HT-29 (cell line): Measurements from ENCODE around the genes KREMEN1, RHBDD3 and RASL10A.

GRCh38 chr22:28075138-28075548 lies 156.1 kb upstream of the PITPNB start:
- RAMPAGE, long total RNA: no peak

- RAMPAGE, long total RNA: no peak
Observed at GRCh38 chr22:28760027-28760917, 12.2 kb upstream of the CCDC117 start.

- RAMPAGE, long total RNA: no peak
Observed at GRCh38 chr22:29022016-29022708, 39.5 kb downstream of the C22orf31 start.

GRCh38 chr22:29072393-29073512 lies at the start of gene KREMEN1:
Gene KREMEN1 (plus strand): TSS chr22:29073035.
- RAMPAGE, long total RNA: no peak

DNA sequence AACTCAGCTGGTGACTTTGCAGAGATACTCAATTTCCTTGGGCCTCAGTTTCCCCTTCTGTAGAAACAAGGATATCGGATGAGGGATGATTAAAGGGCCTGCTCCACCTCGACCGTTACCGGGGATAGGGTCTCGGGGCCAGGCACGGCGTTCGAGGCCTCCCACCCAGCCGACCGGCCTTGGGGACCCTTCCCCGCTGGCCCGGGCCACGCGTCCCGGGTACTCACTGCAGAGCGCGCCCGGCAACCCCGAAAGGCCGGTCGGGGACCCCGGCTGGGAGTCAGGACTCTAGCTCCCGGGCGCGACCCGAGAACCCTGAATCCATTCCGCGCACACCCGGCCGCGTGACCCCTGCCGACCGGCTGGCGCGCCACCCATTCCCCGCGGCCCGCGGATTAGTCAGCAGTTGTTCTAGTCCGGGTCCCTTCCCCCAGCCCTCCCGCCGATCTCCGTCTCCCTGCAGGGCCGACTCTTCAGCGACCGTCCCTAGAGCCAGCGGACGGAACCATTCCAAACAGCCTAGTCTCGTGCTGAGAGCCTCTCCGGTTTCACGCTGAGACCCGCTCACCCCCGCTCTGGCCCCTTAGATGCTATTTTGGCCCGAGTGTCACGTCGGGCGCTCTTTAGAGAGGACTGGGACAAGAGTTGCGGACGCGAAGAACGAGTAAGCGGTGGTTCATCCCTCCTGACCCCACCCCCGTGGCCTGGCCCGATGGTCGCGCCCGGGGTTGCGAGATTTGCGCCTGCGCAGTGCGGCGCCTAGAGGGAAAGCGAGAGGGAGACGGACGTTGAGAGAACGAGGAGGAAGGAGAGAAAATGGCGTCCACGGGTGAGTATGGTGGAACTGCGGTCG lies at the start of gene RHBDD3:
Gene RHBDD3 (minus strand): TSS at position 461 of the 853 bp plus-strand sequence.
- RAMPAGE, long total RNA: start-site peak on the plus strand centred at position 775 of the sequence, 72 bp wide, 2,396 and 4,027 reads in 2 replicates

GRCh38 chr22:29269306-29270199 lies 1.5 kb downstream of the EWSR1 start:
- RAMPAGE, long total RNA: no peak

GRCh38 chr22:29315208-29316080 lies at the start of gene RASL10A:
Gene RASL10A (minus strand): TSS chr22:29315697.
- RAMPAGE, long total RNA: no peak

DNA sequence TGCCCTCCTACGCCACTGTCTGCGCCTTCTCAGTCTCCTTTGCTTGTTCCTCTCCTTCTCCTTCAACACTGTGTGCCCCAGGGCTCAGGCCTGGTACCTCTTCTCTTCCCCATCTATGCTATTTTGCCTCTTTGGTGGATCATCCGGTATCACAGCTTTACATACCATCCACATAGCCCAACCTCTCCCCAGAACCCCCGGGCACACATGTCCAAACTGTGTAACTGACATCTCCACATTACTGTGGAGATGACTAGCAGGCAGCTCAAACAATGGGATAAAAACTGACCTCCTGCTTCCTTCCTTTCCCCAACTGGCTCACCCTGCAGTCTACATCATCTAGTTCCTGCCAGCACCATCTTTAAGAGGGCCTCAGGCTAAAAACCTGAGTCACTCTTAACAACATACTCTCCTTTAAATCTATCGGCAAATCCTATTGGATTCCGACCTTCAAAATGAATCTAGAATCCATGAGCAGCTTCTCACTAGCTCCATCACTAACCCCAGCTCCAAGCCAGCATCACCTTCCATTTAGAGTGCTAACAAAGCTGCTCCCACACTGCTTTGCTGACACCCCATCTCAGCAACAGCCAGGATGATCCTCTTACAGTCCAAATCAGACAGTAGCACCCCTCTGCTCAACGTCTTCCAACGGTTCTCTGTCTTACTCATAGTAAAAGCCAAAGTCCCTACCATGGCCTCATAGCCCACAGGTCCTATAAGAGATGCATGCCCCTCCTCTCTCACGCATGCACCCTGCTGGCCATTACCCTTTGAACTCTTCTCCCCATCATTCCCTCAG lies 8.0 kb downstream of the AP1B1 start:
- RAMPAGE, long total RNA: no peak

DNA sequence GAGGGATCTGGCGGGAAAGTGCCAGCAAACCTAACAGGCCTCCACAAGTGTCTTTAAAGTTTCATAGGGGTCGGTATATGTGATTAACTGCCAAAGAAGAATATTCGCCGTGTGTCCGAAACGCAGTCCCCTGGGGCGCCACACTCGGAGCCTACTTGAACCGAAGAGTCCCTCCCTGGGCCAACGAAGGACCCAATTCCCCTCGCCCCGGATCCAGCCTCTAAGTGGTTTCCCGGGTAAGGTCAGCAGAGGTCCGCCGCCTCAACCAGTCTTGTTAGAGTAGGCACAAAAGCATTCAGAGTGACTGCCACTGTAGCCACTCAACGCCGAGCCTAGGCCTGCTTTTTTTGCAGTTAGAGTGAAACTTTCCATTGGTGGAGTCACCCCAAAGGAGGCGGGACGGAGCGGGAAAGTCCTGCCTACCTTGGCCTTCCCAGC lies 401 bp upstream of the NF2 start:
- RAMPAGE, long total RNA: no peak

DNA sequence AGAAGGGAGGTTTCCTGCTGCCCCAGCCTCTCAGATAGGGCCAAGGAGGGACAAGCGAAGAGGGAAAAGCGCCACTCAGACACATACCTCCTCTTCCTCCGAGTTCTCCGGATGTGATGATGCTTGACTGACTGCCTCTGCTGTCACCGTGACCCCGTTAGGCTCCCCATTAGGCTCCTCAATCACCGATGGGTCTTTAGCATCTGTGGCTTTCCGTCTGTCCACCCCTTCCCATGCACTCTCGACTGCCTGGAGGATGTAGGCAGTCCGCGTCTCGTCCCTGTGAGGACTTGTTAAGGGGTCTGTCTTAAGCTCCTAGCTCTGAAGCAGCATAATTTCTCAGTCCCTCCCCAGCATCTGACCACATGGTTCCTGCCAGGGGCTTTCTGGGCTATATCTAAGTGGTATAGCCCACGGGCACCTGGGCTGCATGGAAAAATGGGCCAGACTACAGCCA lies 33.5 kb downstream of the ASCC2 start:
- RAMPAGE, long total RNA: no peak

DNA sequence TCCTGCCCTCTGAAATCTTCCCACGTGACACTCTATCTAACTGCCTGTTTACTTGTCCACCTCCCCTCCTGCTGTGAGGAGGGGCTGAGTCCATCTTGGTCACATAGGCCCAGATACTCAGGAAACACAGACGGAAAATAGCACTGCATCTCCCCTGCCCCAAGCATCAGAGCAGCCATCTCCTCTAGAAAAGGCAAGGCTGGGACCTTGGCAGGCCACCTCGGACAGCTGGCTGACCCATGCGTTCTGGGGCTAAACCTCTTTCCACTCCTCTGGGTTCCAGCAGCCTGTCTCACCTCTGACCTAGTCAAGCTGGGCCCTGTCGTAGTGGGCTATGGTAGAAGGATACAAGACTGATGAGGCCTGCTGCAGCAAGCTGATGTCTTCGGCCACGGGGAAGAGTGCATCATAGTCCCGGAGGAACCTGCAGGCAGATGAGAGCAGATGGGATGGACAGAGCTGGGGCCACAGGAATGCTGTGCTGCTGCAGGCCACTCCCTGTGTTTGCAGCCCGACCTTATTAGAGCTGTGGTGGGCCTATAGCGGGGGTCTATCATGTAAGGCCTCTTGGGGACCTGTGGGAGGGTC lies 32.1 kb downstream of the ASCC2 start:
- RAMPAGE, long total RNA: no peak

GRCh38 chr22:29824725-29825245 lies 13.3 kb downstream of the ASCC2 start:
- RAMPAGE, long total RNA: no peak

DNA sequence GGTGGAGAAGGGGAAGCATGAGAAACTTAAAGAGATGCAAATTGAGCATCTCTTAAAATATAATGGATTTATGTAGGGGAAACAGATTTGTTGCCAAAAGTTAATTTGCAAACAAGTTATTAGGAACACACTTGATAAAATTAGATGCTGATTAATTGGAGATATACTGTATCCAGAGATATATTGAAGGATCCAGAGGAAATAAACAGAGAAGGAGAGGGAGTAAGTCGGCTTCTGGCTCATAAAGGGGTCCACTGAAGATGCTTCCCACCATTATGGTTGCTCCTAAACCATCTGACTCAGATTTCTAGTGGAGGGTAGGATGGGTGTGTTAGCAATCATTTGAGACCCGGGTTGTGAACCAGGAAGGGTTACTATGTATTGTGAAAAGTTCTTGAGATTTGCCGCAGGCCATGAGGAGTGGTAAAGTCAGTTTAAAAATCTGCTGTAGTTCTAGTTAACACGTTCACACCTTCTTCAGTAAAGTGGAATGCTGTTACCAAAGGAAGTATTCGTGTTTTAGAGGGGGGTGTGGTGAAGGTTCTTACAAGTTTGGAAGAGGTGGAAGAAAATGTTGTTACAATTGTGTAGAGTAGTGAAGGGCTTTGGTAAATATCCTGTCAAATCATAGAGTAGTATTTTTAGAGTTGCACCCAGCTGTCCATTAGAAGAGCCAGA lies 2.5 kb downstream of the MTMR3 start:
- RAMPAGE, long total RNA: no peak

DNA sequence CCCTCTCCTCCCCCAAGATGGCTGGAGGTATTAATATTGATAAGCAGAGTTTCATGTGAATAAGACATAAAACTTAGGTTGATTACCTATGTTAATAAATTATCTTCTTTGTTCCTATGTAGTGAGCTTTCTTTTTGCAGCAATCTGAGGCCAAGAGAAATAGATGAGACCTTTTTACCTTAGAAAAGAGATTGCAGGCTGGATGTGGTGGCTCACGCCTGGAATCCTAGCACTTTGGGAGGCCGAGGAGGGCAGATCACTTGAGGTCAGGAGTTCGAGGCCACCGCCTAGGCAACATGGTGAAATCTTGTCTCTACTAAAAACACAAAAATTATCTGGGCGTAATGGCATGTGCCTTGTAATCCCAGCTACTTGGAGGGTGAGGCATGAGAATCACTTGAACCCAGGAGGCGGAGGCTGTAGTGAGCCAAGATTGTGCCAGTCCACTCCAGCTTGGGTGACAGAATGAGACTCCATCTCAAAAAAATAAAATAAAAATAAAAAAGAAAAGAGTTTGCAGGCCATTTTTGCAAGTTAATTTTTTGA lies 19.8 kb downstream of the MTMR3 start:
- RAMPAGE, long total RNA: no peak

DNA sequence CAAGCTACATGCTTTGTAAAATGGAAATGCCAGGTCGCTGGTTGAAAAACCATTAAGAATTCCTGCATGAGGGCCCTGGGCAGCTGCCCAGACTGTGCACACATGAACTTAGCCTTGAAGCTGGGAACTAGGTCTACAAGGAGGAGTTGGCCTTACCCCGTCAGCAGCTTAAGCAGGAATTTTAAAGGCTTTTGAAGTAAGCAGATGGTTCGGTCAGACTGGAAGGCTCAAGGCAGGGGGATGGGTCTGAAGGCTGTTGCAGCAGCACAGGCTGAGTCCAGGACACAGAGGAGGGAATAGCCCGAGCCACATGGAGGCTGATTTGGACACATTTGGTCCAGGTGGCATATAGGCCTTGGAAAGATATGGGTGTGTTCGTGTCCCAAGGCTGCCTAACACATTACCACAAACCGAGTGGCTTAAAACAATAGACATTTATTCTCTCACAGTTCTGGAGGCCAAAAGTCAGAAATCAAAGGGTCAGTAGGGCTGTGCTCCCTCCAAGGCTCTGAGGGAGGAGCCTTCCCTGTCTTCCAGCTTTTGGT lies 11.7 kb downstream of the LIF start:
- RAMPAGE, long total RNA: no peak

GRCh38 chr22:30238526-30239074 lies 8.0 kb downstream of the LIF start:
- RAMPAGE, long total RNA: no peak

DNA sequence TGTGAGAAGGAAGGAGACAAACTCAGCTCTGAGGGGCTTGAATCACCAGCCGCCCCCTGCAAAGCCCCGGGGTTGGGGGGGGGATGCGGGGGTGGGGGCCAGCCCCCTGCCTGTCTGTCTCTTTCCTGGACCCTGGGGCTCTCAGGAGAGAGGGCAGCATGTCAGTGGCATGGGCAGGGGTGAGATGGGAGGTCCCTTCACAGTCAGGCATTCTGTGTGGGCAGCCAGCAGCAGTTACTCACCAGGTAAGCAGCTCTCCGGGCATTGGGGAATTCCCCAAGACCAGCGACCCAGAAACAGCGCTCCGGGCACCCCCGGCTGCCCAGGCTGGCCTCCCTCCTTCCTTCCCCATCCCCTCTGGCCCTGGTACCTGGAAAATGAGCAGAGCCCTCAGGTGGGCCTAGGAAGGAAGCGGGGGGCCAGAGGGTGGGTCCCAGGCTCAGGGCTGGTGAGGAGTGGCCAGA lies 4.2 kb upstream of the LIF start:
- RAMPAGE, long total RNA: no peak

DNA sequence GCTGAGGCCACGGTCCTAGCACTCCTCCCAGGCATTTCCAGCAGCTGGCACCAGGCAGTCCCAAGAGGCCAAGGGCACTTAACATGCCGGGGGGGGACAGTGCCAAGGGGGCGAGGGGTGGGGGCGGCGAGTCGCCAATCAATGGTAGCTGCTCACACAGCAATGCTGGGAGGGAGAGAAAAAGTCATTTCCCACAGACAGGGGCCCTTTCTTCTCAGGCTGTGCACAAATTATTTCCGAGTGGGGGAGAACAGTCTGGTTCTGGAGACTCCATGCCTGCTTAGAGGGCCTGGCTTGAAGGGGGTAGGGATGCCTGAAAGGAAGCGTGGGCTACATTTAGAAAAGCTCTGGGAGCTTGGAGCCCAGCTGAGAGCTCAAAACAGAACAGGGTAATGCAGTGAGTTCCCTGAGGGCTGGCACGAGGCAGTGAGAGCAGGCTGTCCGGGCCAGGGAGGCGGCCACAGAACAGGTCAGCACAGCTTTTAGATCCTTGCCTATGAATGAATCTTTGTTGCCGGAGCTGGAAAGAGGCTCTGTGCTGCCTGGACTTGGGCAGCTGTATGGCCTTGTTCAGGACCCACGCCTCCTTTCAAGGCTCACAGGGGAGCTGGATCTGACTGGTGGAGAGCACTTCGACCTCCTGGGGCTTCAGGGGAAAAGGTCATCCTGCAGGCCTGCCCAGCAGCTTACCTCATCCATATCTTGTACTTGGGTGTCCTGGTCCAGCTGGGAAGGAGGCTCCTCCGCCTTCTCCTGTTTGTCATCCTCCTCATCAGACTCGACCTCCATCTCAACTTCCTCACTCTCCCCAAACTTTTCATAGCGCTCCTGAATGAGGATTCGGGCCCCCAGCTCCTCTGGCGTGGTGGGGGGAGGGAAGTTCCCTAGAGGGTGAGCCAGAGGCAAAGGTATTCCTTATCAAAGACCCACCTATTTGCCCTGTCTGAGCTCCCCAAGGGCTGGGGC lies 14.5 kb upstream of the TBC1D10A start:
- RAMPAGE, long total RNA: no peak

- RAMPAGE, long total RNA: no peak
Observed at GRCh38 chr22:30391147-30392169, 4.2 kb upstream of the RNF215 start.

DNA sequence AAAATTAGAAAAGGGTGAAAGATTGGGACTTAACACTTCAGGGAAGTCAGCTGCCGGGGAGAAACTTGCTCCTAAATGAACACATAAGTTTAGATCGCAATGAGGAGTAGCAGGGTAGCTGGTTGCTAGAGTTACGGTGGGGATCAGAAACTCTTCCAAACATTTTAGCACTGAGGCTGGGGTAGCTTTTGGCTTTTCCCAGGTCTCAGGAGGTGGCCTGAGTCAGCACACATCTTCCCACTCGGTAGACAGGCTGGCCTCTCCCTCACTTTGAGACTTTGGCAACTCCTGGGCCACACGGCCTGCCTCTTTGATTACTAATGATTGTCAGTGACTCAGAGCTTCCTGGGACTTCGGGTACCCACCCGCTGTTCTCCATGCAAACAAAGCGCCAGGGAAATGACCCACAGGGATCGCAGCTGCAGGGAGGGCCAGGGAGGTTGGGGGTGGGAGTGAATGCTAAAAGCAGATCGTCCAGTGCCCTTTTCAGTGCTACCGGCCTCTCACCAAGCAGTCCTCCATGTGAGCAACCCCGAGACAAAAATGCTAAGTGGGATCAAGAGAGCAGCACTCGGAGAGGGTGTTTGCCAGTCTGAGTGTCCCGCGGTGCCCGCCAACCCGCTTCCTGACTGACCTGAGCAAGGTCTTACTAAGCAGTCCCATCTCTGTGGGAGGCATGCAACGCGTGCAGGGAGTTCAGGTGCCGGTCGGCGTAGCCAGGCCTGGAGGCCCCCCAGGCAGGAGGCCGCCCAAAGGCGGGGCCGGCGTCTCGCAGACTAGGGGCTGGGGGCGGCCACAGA lies 2.6 kb upstream of the MTFP1 start:
- RAMPAGE, long total RNA: no peak